Tongue (tissue), 2 donors: Measurements from ENCODE around the genes LRFN2 and TREM2.

GRCh38 chr6:37985207-37985639 is 165.7 kb downstream of the ZFAND3 start:
- RAMPAGE, long total RNA = no peak

- RAMPAGE, long total RNA = no peak
Measured at GRCh38 chr6:38092756-38093419, 273.4 kb downstream of the ZFAND3 start.

DNA sequence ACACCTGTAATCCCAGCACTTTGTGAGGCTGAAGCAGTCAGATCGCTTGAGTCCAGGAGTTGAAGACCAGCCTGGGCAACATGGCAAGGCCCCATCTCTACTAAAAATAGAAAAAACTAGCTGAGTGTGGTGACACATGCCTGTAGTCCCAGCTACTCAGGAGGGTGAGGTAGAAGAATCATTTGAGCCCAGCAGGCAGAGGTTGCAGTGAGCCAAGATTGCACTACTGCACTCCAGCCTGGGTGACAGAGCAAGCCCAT is 68.1 kb downstream of the BTBD9 start:
- RAMPAGE, long total RNA = no peak

GRCh38 chr6:38603950-38604517 is 35.7 kb downstream of the BTBD9 start:
- RAMPAGE, long total RNA = no peak

DNA sequence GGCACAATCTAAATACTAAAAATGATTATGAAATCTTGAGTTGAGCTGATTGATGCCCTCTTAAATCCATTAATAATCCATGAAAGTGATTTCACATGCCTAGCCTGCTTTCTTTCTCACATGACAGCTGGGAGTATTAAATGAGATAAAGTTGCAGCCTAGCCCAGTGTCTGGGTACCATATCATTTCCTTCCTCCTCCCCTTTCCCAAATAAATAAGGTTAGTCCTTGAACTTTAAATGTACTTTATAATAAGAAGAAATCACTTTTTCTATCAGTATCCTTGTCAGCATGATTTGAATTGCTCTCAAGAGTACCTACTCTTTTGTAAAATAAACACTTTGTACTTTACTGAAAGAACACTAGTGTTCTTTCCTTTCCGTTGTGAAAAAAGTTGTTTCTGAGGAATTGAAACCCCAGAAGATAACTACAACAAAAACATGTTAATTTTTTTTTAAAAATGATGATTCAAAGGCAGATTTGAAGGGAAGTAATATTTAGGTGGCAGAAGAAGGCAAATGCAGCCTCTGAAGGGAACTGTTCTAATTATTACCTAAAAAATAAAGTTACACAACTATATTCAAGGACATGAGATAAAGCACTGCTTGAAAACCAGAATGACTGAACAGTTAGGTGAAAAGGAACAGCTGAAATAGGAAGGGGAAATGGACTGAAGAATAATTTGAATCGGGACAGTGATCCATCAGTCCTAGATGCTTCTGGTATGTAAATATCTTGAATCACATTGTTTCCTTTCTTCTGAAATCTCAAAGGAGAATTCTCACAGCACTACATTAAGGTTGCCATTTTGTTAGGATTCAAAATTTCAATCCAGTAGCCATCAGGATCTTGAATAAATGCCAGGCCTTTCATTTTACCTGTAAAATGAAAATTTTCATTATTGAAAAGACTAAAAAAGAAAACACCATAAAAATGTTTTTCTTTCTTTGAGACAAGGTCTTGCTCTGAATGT is 26.2 kb downstream of the GLO1 start:
- RAMPAGE, long total RNA = no peak

- RAMPAGE, long total RNA = no peak
Measured at GRCh38 chr6:39187337-39188352, 41.6 kb downstream of the KCNK5 start.

DNA sequence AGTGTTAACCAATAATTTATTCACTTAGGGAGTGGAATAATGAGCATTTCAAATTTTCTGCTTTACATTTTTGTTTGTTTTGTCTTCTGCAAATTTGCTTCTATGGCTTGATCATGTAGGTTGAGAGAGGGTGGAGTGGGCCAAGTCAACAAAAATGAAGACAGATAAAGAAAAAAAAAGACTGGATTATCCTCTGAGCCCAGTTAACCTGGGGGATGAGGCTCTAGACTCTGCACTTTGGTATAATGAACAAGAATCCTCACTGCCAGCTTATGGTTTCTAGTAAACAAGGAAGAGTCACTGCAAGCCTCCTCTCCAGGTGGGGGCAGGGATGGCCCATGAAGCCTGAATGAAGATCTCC is 37.8 kb downstream of the KCNK17 start:
- RAMPAGE, long total RNA = no peak

DNA sequence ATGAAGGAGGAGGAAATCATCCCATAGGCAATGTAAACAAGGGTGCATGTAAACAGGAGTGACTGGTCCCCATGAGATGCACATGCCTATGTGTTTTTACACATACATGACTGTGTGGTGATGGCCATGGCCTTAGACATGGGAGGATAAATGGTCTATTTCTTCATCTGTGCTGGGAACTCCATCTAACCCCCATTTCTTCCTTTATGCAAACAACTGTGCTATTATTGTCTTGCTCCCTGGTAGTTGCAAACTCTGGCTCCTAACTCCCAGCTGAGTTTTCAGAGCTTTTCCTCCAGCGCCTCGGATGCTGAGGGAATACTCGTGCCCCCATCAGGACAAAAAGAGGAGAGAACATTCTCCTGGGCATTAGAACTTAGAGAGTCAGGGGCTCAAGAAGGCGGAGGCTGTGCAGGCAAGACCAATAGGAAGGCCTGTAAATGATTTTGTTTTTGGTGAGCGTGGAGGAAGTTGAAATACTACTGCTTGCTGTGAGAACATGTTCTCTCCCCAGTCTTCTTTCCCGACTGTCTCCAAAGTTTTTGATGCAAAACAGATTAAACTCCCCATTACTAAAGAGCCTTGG is 2.1 kb downstream of the DAAM2 start:
- RAMPAGE, long total RNA = no peak

GRCh38 chr6:39803885-39804390 is 11.8 kb downstream of the DAAM2 start:
- RAMPAGE, long total RNA = no peak

DNA sequence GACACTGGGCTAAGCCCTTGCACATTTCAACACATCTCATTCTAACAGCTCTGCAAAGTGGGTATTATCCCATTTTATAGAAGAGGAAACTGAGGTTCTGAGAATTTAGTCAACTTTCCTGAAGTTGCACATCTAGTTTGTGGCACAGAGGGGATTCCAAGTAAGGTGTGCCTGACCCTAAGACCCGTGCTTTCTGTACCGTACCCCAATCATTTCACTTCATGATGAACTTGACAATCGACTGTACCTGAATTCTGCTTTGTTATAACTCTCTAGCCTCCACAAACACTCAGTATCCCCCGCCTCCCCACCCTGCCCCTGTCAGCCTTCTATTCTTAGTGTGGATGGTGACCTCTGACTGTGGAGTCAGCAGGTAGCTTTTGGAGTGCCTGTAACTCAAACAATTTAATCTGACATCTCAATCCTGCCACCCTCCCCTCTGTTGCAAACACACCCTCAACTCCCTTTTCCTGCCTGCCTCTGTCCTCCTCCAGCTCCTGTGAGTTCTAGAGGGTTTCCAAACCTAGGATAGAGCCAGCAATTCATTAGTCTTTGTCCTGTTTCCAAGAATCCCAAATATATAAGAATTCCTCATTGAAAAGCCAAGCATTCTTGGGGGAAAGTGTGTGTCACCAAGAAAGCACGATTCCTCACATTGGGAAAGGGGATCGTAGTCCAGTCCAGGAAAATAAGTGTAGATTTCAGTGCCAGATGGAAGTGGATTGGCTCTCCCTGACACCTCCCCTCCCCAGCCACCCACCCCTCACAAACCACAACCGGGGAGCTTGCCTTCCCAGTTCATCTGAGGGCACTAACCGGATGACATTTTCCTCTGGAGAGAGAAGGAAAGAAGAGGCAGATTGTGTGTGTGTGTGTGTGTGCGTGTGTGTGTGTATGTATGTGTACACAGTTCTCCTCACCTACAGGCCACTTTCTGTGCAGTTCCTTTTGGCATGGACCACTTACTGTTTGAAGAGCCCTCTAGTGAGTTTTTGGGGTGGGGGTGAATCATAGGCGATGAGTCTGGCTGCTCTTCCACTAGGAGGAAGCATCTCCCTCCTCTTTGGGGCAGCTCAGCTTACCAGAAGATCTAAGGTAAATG is 20.5 kb downstream of the DAAM2 start:
- RAMPAGE, long total RNA = no peak

DNA sequence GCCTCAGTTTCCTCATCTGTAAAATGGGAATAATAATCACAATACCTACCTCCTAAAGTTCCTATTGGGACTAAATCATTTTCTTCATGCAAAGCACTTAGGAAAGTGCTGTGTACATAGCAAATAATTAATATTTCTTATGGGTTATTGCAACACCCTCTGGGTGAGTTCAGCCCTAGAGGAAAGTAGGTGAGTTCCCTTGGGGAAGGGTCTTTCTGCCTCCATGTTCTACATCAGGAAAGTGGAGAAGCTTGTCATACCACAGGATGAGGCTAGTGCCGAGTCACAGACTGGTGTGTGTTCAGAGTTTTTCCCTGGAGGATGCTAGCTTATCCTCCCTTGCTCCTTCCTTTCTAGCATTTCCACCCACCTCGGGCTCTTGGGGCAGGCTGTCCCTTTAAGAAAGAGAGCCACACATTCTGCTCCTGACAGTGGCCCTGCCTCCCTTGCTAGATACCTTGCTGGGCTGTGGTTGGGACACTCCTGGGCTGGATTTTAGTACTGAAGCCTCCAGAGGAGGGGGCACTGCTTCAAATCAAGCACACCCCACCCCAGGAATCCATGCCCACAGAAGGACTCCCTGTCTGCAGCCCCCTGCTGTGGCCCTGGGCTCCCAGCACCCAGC is 28.7 kb downstream of the DAAM2 start:
- RAMPAGE, long total RNA = no peak

DNA sequence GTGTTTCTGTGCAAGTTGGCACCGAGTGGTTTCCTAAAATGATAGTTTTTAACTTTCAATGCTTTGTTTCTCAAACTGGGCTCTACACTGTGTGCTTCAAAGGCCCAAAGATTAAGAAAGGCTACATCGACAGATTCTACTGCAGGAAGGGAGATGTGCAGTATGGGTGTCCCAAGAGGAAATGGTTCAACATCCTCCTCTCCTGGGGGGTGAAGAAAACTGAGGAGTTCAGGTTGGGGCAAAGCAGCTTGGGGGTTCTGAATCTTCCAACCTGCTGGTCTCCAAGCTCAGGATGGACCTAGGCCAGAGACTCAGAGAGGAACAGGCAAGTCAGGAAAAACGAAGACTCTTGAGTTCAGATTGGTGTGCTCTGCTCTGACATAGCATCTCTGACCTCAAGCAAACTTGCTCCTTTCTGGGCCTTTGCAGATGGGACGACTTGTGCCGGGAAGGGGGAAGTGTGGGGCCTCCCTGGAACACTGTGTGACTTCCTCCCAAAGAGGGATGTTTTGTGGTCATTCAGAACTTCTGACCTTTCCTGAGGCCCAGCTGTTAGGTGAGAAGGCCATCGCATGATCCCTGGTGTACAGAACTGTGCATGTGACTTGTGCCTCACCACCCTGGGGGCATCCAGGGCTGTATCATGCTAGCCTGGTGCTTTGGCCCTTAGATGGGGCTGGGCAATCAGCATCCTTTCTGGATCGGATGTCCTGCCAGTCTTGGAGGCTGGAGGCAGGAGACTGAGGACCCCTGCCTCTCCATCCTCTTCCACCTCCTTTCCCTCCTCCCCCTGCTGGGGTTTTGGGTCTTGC is 31.1 kb downstream of the DAAM2 start:
- RAMPAGE, long total RNA = no peak

GRCh38 chr6:40109259-40109740 is 175.0 kb upstream of the MOCS1 start:
- RAMPAGE, long total RNA = no peak

GRCh38 chr6:40572499-40572833 is 14.7 kb downstream of the LRFN2 start:
- RAMPAGE, long total RNA = no peak

DNA sequence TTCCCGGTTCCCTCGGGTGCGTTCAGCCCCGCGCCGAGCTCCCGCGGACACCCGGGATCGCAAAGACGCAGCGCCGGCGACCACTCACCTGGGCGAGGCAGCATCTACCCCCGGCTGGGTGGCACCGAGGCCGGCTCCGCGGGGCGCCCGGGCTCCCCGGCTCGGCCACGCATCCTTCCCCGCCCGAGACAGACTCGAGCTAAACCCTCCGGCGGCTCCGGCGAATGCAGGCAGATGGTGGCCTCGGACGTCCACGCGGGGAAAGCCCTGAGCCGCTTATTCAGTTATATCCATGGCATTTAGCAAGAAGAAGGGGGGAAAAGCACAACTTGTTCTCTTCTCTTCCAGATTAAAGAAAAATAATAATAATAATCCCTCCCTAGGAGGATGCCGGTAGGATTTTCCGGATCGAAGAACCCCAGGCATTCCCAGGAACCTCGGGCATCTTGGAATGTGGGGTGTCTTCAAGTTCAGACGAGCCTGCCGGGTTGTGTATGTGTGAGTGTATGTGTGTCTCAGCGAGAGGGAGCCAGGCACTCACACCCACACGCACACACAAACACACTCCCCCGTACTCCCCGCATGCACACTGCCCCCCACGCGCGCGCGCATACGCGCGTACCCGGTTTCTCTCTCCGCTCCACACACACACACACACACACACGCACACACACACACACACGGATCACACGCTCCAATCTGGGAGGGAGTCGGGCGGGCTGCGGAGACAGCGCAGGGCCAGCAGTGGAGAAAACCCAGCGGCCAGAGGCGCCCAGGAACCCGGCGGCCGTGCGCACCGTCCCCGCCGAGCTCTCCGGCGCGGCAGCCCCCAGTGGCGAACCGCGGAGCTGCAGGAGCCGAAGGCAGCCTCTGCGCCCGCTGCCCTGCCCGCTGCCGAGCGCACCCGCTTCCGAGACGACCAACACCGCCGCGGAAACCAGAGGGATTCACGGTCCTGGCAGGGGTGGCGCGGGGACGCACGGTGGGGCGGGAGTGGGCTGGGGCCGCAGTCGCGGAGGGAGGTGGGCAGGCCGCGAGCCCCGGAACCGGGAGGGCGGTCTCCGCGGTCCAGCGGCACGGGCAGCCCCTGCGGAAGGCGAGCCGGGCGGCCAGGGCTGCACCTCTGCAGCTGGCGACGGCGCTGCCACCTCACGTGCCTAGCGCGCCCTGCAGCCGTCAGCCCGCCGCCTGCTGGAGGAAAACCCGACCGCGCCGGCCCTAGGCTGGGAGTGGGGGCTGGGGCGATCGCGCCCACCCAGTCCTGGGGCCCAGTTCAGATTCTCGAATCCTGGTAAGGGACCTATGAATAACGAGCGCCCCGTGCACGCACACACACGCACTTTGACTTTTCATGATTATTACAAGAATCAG is at the start of gene LRFN2:
TSS of gene LRFN2 (minus strand) at position 512 of the 1,371 bp plus-strand sequence.
- RAMPAGE, long total RNA = no peak

GRCh38 chr6:40714566-40715297 is 127.6 kb upstream of the LRFN2 start:
- RAMPAGE, long total RNA = no peak

DNA sequence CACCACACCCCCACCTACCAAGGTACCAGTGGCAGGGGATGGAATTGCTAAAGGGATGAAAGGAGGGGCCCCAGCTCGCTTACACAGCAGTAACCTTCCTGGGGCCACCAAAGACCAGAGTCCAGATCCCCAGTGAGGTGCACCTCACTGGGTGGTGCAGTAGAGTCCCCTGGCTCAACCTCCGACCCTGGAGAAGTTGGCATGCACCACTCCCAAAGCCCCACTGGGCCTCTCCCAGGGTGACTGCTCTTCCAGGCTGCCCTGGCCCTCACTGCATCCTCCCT is 821 bp downstream of the UNC5CL start:
- RAMPAGE, long total RNA = no peak

GRCh38 chr6:41065400-41066219 is 6.5 kb downstream of the OARD1 start:
- RAMPAGE, long total RNA = no peak

DNA sequence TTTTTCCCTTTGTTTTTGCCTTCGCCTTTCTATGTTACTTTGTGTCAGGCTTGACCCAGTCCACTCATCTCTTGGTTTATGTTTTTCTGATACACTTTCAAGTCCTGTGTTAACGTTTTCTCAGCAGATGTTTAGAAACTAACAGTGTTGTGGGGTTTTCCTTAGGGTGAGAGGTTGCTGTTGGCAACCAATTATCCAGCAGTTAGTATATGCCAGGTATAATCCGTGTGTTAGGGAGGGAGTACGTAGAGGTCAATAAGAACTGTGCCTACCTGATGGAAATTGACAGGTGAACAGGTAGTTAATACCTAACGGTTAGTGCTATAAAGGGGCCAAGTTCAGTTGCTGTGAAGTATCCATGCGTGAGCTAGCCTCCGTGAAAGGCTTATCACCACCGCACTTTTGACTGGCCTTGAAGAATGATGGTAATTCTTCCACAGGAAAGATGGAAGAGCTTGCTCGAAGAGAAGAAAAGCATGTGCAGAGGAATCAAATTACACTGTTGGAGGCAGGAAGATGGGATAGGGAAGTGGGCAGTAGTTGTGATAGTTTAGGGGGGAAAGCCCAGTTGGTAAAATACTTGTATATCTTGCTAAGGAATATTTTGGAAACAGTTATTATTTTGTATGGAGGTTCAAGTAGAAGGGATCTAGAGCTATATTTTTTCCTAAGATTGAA is 1.5 kb downstream of the NFYA start:
- RAMPAGE, long total RNA = no peak

DNA sequence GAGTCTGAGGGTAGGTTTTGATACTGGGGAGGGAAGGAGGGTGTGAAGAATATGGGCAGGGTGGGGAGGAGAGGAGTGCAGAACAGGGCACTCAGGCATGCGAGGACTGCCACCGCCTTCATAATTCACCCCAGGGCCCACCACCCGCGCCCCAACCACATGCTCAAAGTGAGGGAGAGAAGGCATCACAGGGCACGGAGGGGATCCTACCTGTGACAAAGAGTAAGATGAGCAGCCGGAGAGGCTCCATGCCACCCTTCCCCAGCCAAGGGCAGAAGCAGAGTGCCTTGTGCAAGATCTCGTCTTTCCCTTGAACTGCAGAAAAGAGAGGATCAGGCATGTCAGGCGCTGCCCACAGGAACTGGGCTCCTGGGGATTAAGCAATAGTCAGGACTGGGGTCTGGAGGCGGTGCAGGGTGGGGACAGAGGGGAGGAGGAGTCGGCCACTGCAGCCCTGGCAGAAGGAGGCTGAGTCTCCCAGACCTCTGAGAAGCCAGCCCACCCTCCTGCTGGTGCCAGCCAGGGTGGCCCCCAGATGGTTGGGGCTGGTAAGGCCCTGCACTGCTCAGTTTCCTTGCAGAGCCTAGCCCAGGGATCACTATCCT is at the start of gene TREM2:
TSS of gene TREM2 (minus strand) at position 284 of the 605 bp plus-strand sequence.
- RAMPAGE, long total RNA = no peak